ENCODE measurements around a stretch of chr9.

DNA sequence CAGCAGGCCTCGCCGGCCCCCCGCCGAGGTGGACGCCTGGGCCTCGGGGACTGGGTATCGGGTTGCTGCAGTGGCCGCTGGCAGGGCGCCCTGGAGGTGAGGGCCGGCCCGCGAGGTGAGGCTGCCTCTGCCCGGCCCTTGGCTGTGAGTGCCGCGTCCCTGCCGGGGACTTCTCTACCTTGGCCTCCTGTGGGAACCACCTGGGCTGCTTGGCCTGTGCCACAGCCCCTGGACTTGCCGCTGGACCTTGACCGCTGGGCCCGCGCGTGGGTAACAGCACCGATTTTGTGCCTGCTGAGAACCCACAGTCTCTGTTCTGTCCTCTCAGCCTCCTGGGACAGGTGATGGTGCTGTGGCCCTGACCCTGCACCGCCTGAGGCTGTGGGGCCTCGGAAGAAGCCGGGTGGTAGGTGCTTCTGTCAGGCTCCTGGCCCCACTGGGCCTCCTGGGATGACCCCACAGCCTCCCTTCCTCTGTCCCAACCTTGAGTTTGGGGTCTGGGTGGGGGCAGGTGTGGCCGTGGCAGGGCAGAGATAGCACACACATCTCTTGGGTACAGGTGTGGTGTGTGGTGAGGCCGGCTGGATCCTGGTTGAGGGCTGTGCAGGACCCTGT lies 896 bp downstream of the ARRDC1 start:
- PRO-cap, result no peak

DNA sequence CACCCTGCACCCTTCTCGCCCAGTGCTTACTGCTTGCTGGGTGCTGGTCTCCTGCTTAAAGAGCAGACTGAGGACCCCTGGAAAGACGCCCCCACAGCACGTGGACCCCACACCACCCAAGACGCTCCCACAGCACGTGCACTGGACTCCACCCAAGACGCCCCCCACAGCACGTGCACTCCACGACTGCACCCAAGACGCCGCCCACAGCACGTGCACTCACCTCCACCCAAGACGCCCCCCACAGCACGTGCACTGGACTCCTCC lies 50.4 kb downstream of the EHMT1 start:
- PRO-cap, result no peak

- PRO-cap, result no peak
Measured at GRCh38 chr9:137796605-137797051, 81.0 kb upstream of the CACNA1B start.

Measured in left cardiac atrium (tissue), 1 donor.